Paraaortic lymph node (tissue), 1 donor: ENCODE measurements around a stretch of chr14.

DNA sequence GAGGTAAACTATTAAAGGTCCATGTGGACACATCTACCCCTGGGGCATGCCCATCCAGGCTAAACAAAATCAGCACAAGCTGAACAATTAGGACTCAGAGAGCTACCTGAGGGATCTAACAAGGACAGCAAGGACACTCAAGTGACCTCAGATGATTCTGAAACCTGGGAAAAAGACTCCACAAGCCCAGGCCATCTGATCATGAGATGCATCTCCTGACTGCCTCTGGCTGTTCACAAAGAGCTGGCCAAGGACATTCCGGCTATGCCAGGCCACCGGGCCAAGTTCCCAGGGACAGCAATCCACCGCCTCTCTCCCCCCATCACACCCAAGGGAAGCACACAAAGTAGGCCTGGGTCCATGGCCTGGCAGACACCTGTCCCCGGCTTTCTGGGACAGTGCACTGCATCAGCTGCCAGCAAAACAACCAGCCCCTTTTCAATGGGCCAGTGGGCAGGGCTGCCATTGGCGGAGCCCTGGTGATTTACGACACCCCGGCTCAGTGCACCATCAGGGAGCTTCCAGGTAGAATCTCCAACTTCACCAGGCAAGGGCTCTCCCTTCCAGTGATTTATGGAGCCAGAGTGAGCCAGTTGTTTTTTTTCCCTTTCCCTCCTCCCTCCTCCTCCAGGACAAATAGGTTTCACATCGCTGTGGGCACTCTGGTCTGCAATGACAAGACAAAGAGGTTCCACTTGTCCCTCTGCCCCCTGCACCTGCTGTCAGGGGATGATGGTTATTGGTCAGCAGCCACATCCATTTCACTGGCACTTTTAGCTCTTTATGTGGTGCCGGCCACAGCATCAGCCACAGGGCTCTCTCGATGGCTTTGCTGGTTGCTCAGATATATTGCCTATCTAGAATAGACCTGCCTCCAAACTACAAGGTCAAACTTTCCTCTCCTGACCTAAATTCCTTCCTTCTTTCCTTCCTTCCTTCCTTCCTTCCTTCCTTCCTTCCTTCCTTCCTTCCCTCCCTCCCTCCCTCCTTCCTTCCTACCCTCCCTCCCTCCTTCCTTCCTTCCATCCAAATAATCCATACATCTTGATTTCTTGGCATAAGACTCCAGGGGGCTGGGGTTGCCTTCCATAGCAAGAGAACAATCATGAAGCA, 149.7 kb downstream of the SLC38A6 start:
- PRO-cap: no peak

- PRO-cap: no peak
Observed at GRCh38 chr14:61147945-61148542, 133.1 kb downstream of the TMEM30B start.

DNA sequence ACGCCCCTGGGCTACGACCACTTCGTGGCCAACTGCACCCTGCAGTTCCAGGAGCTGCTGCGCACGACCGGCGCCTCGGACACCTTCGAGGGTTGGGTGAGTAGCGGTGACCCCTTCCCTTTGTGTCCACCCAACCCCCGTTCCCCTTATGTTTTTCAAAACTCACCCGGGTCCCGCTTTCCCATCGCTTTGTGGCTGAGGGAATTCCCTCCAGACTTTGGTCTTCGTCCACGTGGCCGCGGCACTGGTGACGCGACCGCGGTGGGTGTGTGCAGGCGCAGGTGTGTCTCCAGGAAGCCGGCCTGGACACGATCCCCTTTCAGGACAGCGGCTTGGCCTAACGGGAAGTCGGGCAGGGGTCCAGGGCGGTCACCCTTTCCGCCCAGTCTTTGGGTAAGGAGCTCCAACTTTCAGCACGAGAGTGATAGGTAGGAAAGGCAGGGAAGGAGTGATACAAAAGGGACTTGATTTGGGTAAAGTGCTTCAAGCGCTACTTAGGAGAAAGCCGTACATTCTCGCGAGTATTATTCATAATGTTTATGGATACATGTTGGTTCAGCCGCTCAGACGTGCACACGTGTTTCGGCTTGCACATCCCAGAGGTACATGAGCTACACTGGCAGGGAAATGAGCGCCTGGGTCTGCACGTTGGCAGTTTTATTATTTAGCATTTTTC, 1.1 kb downstream of the PRKCH start:
- PRO-cap: bidirectional peak, plus-strand start at position 346 of the sequence, minus-strand start at position 191 of the sequence

DNA sequence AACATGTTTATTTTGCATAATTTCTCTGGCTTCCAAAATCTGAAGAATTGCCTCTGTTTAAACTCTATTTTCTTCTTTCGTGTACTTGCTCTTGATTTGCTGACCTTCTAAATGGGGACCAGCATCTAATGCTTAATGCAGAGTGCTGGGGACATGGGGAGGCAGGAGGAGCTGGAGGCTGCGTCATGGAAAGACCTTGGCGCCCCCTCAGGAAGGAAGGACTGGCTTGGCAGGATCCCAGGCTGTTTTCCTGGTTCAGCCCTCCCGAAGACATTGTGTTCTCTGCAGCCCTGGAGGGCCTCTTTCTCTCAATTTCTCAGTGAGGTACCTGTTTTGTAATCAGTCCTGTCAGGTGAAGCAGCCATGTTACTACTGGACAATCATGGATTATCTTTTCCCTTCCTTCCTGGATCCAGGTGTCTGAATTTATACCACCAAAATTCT, 5.5 kb downstream of the PRKCH start:
- PRO-cap: bidirectional peak, plus-strand start at position 273 of the sequence, minus-strand start at position 109 of the sequence

DNA sequence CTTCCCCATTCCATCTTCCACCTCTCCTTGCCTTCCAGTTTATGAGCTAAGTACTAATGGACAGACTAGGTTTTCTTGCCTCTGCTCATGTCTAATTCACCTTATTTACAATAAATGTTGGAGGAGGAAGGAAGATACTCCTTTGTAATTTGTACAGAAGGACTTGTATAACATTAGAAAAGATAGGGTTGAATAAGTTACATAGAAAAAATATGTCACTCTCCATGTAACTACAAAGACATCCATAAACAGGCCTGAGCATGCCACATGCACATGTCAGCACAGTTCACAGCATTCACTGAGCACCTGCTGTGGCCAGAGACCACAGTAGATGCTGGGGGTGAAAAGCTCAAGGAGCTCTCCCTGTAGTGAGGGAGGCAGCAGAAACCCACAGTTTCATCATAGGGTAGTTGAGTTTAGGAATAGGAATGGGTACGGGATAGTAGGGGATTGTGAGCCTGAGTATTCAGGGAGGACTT, 19.9 kb downstream of the PRKCH start:
- PRO-cap: no peak

GRCh38 chr14:61362564-61363686, 41.5 kb downstream of the PRKCH start:
- PRO-cap: no peak

GRCh38 chr14:61365414-61366254, 44.3 kb downstream of the PRKCH start:
- PRO-cap: no peak

DNA sequence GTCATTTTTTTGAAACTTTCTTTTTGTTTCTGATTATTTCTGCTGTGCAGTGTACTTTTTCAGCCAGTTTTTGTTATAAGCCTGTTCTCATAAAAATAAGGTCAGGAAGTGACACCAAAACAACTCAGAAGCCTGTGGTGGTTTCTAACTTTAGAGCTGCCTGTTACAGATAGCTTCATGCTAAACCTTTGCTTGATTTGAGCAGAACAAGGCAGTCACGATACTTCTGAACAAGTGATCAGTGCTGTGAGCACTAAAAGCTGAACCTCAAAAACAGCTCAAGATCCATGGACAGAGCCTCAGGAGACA, 82.0 kb downstream of the PRKCH start:
- PRO-cap: unidirectional peak, plus-strand start at position 195 of the sequence

- PRO-cap: no peak
Observed at GRCh38 chr14:61406651-61407189, 85.3 kb downstream of the PRKCH start.

GRCh38 chr14:61474028-61474549, 152.7 kb downstream of the PRKCH start:
- PRO-cap: no peak

- PRO-cap: unidirectional peak, minus-strand start at chr14:61491276
Observed at GRCh38 chr14:61491111-61491430, 169.7 kb downstream of the PRKCH start.

DNA sequence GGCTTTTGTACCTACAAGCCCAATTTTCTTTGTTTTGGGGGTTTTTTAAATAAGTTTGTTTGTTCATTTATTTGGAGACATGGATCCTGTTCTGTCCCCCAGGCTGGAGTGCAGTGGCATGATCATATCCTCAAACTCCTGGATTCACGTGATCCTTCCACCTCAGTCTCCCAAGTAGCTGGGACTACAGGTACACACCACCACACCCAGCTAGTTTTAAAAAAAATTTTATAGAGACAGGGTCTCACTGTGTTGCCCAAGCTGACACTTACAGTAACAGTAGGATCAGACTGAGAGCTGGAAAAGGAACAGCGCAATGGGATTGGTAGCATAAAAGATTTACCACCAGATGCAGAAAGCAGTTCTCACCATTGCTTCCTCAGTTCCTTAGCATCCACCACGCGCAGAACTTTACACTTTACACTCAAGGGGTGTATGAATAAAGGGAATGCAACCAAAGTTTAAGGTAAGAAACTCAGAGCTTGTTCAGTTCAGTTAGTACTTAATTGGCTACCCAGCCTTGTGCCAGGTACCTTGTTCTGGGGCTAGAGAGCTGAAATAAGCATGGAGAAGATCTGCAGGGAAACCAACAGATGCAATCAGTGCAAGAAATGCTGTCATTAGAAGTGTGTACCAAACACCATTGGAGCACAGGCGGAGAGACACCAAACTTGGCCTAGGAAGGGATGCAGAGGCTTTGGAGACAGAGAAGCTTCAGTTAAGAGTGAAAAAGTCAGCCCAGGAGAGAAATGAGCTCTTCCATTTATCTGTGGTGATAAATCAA, 182.4 kb upstream of the HIF1A start:
- PRO-cap: no peak

- PRO-cap: no peak
Observed at GRCh38 chr14:61543093-61543736, 152.1 kb upstream of the HIF1A start.

- PRO-cap: no peak
Observed at GRCh38 chr14:61549543-61549892, 145.8 kb upstream of the HIF1A start.

DNA sequence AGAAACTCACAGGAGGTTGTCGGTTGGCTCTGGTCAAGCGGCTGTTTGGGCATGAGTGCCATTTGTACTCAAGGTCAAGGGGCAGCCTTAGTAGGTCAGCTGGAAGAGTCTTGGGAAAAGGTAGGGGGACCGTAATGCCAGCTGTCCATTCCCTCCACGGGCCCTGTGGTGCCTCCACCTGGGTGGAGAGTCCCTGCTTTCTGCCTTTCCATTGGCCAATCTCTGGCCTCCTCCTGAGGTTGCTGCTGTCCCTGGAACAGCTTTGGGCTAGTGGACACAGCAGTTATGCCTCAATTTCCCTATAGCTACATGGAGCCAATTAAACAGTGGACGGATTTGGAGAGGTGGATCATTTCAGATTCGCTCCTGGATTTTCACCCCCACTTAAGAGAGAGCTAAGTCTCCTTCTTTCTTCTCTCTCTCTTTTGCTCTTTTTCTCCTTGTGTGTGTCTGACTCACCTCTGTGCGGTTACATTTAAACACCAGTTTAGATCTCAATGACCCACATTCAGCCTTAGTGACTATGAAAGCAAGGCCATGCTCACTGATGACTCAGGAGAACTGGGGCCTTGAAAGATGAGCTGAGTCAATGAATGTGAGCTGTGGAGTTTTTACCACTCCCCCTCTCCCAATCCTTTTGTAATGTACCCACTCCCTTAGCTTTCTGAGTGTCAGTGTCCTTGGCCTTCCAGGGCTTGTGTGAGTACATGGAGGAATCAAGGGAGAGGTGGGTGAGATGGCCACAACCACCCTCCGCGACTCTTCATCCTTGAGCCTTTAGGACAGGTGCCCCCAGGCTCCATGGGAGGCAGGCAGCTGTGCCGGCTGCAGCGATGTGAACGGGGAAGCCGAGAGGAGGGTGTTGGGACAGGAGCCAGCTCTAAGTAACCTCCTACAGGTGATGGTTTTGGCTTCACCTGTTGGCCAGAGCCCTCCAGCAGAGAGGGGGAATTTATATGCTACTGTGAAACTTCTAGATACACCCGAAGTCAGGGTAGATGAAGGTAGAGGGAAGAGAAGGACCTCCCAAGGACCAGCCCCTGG, 132.5 kb upstream of the HIF1A start:
- PRO-cap: no peak

- PRO-cap: no peak
Observed at GRCh38 chr14:61574047-61574568, 121.2 kb upstream of the HIF1A start.

GRCh38 chr14:61601818-61602604, 93.3 kb upstream of the HIF1A start:
- PRO-cap: no peak

DNA sequence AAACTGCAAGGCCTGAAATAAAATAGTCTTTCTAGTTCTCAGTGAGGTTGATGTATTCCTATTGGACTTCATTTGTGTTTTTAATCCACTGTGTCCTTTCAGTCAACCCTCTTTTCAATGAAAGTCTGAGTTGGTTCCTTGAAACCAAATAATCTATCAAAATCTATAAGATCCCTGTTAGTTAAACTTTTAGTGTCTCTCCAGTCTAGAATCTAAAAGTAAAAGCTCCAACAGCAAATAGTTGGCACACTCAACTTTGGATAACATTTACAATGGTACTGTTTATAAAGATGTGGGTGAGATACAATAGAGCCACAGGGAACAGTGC, 56.9 kb upstream of the HIF1A start:
- PRO-cap: no peak

- PRO-cap: bidirectional peak, plus-strand start at chr14:61695531, minus-strand start at chr14:61695224
Observed at GRCh38 chr14:61694707-61695375, 472 bp upstream of the HIF1A start.

GRCh38 chr14:61696471-61696752, 1.1 kb downstream of the HIF1A start:
- PRO-cap: no peak